ENCODE measurements around the genes ATP5F1D and PCSK4.

DNA sequence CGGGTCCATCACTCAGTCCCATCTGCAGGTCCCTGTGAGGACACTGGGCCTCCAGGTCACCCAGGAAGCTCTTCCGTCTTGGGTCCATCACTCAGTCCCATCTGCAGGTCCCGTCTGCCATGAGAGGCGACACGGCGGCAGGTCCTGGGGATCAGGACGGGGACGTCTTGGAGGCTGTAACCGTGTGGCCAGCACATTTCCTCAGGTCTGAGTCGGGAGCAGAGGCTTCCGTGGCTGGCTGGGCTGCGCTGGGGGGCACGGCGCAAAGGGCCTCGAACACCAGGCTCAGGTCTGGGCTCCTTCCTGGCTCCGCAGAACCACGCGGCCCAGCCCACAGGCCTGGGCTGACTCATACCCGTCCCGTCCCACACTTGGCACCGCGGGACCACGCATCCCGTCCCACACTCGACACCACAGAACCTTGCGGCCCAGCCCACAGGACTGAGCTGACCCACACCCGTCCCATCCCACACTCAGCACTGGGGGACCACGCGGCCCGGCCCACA is 30.2 kb downstream of the SBNO2 start:
- PRO-cap: no peak

- PRO-cap: no peak
Observed at GRCh38 chr19:1146874-1147262, 27.2 kb downstream of the SBNO2 start.

DNA sequence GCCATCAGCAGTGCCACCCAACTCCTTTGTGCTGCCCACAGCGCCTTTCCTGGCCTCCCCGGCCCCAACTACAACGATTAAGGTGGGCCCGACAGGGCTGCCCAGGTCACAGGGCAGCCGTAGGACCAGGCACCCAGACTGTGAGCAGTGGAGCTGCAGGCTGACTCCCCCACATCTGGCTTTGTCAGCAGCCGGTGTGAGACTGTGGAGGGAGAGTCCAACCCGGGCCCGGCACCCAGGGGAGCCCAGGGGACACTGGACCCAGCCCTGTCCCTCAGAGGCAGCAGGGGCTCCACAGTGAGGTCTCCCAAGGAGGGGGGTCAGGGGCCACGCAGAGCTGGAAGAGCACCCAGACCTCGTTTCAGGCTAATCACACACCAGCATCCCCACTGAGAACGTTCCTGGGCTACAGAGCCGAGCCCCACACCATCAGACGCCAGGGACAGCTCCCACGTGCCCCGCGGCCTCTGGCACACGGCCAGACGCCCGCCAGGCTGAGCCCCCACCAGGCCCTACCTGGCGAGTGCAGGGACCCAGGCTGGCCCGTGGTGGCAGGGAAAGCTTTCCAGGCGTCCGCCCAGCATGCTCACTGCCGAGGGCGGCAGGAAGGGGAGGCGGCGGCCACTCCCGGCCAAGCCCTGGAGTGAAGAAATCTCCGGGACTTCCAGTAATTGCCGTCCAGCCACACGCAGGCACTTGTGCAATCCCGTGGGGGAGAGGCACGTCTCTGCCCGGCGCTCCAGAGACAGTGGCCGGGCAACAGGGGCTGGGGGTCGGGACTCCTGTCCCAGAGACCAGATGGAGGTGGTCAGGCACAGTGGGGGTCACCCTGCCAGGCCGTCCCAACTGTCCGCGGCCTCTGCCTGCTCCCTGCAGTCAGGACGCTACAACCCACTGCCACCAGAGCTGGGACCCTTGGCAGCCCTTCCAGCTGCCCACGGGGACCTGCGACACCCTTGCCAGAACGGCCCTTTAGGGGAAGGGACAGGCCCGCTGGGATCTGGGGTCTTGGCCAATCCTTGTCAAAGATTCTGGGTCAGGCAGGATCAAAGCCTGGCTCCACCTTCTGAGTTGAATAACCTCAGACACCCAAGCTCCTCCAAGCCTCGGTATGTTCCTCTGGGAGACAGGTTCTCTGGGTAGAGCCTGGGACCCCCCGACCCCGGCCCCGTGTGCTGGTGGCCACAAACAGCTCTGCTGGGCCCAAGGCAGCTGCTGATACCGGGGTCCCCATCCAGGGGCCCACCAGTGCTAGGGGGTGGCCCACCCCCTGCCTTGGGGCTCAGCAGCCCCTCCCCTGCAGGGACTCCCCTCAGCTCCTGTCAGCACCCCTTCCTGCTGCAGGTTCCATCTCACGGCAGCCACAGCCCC is 19.0 kb downstream of the SBNO2 start:
- PRO-cap: bidirectional peak, plus-strand start at position 703 of the sequence, minus-strand start at position 591 of the sequence

- PRO-cap: no peak
Observed at GRCh38 chr19:1163068-1163732, 10.9 kb downstream of the SBNO2 start.

GRCh38 chr19:1171674-1172667 is 2.1 kb downstream of the SBNO2 start:
- PRO-cap: no peak

- PRO-cap: no peak
Observed at GRCh38 chr19:1223582-1224089, 14.2 kb downstream of the CBARP start.

DNA sequence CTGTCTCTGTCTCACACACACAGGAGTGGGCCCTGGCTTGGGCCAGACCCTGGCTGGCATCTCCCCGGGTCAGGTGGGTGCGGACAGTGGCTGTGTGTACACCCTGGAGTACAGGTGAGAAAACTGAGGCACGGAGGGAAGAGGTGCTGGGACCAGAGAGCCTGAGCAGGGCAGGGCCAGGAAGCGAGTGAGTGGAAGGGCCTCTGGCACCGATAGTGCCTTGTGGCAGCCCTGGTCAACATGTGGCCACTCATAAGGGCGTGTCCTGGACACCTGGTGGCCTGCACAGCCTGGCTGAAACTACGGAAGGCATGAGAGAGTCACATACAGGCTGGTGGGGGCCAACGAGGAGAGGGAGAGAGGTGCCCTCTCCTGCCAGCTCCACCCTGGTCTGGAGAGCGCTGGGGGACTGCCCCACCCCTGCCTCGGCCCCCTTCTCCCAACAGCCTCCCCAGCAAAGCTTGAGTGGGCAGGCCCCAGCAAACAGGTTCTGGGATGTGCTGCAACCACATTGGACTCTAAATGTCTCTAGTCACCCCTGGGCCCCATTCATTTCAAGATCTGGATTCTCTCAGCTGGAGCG is 6.0 kb downstream of the CBARP start:
- PRO-cap: no peak

DNA sequence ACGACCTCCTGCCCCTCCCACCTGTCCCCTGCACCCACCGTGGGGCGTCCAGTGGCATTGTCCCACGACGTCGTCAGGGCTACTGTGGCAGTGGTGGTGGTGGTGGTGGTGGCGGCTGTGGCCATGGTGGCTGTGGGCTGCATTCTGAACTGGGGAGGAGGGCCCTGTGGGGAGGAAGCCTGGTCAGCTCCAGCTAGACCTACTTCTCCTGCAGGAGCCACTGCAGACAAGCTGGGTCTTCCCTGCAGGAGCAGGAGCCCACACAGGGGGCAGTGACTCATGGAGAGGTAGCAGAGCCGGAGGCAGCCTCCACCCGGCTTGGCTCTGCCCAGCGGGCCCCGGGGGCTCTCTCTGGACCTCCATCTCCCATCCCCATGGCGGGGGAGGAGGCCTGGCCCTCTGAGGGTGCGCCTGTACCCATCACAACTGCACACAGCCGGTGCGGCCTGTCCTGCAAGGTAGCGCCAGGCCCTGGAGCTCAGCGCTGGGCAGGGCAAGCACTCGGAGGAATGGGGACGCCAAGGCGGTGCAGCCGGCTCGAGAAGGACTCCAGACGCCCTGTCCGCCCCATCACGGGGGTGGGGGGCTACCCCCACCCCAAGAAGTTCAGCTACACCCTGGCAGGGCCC is 1.7 kb downstream of the CBARP start:
- PRO-cap: no peak

DNA sequence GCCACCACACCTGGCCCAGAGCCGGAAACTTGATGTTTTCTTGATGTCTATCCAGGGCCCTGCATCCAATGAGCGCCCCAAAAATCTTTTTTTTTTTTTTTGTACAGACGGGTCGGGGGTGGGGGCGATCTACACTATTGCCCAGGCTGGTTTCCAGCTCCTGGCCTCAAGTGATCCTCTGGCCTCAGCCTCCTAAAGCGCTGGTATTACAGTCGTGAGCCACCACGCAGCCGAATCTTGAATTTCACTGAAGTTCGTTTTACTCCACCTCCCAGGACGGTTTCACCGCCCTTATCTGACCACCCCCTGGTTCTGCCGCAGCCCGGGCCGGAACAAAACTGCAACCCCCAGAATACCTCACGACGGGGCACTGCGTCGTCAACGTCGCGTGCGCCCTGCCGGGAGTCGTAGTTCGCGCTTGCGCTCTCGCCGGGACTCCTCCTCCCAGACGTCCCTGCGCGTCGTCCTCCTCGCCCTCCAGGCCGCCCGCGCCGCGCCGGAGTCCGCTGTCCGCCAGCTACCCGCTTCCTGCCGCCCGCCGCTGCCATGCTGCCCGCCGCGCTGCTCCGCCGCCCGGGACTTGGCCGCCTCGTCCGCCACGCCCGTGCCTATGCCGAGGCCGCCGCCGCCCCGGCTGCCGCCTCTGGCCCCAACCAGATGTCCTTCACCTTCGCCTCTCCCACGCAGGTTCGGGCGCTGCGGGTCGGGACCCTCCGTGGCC is at the start of gene ATP5F1D:
Gene ATP5F1D (plus strand): TSS at position 447 of the 721 bp plus-strand sequence.
- PRO-cap: bidirectional peak, plus-strand start at position 480 of the sequence, minus-strand start at position 334 of the sequence

GRCh38 chr19:1265694-1266291 is 3.3 kb upstream of the CIRBP start:
- PRO-cap: no peak

DNA sequence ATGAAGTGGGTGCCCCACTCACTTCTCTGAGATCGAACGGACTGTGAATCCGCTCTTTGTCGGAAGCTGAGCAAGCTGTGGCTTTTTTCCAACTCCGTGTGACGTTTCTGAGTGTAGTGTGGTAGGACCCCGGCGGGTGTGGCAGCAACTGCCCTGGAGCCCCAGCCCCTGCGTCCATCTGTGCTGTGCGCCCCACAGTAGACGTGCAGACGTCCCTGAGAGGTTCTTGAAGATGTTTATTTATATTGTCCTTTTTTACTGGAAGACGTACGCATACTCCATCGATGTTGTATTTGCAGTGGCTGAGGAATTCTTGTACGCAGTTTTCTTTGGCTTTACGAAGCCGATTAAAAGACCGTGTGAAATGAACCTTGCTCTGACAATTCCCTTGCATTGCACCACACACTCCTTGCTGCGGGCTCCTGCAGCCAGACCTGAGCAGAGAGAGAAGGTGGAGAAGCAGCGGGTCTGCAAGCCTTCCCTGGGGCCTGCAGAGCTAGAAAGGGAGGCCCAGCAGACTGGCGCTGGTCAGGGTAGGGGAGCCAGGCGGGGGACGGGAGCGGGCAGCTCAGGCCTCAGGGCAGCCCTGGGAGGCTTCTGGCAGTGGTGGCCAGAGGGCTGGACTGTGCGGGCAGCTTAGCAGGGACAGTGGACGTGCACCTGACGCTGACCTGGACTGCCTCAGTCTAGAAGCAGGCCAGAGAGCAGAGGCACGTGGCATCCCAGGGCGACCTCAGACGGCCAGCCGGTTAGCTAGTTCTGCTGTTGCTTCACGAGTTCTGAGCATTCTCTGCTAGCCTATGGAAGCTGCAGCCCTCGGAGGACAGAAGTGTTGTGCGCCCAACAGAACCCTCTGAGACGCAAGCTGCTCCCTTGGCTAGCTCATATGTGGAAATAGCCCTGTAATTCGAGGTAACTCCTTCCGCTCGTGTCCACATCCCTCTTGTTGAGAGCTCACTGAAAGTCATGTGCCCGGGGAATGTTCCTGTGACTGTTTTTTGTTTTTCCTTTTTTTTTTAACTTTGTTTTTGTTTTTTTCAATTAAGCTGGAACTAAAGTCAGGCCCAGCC is 2.2 kb upstream of the FAM174C start:
- PRO-cap: no peak

DNA sequence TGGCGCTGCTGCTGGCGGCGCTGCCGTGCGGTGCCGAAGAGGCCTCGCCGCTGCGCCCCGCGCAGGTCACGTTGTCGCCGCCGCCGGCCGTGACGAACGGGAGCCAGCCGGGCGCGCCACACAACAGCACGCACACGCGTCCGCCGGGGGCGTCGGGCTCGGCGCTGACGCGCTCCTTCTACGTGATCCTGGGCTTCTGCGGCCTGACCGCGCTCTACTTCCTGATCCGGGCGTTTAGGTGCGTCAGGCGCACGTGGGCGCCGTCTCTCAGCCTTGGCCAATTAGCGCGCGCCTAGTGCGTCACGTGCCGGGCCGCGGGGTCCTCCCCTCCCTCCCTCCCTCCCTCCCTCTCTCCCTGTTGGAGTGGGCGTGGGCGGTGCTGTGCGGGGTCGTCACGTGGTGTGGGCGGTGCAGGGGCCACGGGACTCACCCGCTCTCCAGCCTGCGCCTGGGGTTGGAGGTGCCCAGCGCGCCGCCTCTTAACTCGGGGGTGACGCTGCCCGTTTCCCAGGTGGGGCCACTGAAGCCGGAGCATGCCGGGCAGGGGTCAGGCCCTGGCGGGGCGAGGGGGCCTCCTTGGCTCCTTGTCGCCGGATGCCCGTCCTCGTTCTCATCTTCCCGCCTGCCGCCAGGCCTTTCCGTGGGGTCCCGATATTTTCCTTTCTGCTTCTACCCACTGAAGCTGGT is 406 bp downstream of the FAM174C start:
- PRO-cap: bidirectional peak, plus-strand start at position 440 of the sequence, minus-strand start at position 190 of the sequence

DNA sequence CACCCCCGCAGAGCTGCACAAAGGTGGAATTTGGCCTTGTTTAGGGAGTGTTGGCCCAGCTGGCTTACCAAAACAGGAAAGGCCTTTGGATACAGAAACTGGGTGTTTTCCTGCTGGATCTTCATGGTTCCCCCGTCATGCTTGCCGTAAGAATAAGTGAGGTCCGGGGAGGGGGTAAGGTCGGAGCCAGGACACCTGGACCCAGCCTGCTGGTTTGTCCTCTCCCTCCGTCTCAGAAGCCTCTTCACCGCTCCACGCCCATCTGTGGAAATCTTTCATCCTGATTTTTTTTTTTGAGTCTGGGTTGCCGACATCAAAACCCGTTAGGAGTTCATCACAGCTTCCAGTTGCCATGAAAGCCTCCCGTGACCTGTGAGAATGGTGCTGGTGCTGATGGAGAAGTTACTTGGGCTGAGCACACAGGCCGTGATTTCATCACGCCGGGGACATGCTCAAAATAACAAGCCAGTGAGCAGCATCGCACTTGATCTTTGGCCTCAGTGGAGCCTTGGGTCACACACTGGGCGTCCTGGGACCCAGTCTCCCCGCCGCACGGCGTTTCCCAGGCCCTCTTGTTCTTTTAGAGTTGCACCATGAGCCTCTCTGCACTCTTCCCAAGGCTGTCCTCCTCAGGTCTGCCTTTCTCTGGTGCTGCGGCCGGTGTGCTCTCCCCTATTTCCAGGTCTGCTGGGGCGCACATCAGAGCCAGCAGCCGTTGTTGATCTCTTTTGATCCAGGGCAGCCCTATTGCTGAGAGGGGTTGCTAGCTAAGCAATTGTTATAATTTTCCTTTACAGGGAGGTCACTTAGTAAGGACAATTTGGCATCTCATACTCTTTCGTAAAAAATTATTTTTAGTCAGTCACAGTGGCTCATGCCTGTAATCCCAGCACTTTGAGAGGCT is 9.6 kb upstream of the NDUFS7 start:
- PRO-cap: no peak

GRCh38 chr19:1387653-1388347 is 4.1 kb downstream of the NDUFS7 start:
- PRO-cap: no peak

GRCh38 chr19:1394638-1395369 is 6.5 kb downstream of the GAMT start:
- PRO-cap: no peak

- PRO-cap: no peak
Observed at GRCh38 chr19:1412719-1413661, 5.6 kb downstream of the DAZAP1 start.

DNA sequence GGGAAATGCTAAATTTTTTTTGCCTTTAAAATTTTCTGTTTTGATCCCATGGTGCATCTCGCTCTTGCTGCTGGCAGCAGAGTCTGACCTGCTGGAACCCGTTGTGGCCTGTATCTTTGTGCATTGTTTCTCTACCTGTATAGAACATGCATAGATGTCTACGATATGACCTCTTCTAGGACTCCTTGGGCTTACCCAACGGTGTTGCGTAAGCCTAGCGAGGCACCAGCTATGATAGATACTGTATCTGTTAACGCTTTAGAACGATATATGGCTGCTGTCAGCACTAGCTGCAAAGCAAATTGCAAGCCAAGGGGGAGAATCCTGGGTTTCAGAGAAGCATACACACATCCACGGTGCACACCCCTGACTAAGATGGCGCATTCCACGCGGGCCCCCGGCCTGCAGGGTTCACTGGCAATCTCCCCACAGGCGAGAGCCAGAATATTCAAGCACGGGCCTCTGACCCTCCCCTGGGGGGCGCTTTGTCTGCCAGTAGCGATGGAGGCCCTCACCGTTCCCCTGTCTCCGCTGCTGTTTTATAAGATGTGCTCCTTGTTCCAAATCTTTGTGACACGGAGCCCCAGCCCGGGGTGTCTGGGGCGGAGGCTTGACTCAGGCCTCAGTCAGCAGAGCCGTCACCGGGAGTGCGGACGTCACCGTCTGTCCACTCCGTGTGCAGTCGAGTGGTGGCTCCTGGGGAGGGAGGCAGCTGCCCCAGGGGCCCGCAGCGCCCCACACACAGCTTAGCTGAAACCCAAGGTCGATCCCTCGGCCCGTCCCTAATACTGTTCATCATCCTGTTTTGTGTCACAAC is 13.0 kb upstream of the RPS15 start:
- PRO-cap: no peak

GRCh38 chr19:1427811-1428716 is 10.1 kb upstream of the RPS15 start:
- PRO-cap: no peak

DNA sequence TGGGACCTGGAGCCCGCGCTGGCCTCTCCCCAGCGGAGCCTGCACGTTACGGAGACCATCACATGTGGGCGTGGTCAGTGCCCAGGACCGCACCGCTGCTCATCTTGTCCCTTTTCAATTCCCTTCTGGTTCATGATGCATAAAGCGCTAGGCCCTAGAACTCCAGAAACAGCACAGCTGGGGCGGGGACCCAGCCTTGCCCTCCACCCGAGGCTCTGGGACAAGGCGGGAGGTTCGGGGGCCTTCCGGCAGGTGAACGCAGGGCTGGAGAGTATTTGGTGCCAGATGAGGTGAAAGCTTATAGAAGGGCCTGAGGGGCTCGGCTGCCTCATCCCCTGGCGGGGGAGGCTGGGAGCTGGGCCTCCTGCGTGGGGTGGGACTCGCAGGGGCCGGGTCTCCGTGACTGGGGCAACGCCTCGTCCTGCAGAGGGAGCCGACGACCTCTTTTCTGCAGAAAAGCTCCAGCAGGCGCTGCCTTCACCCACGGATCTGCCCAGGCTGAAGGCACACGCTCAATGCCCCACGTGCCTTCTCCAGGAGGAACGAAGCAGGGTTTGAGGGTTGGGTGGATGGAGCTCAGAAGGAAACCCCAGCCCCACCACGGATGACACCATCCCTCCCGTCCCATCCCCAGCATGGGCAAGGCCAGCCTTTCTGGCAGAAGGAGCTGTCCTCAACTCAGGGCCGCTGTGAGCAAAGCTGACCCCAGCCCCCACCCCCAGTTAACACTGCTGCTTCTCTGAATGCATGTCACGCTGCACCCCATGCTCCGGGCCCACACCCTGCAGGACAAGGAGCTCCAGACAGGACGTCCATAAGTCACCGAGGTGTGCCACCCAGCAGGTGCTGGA is 7.6 kb downstream of the C19orf25 start:
- PRO-cap: no peak

DNA sequence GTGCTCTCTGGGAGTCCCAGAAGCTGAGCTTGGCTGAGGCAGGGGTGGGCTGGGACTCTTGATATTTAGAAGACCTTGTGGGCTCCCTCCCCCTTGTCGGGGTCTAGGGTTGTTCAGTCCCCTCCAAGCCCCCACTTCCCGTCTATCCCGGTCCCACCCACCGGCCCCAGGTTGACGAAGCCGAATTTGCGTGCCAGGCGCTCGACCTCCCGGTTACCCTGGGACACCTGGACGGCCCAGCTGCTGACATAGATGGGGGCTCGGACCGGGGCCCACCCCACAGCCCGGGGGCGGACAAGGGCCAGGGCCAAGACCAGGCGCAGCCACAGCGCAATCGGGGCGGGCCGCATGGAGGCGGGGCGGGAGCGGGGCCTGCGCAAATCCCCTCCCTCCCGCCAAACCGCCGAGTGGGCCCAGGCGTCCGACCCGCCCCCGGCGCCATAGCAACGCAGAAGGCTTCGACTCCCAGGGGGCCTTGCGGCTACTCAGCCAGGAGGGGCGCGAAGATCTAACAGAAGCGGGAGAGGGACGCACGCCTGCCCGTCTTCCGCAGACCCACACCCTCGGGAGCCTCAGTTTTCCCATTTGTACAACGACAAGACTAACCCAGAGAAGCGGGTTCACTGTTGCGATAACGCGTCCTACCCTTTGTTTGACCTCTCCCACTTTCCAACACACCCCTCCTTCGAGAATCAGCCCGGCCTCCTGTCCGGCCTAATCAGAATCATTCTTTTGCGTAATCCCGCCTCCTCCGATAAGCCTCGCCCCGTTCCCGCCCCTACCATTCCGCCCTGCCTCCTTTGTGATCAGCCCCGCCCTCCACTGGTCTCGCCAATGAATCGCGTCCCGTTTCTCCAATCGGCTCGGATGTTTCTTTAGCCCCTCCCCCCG is at the start of gene PCSK4:
Gene PCSK4 (minus strand): TSS at position 354 of the 891 bp plus-strand sequence.
- PRO-cap: no peak

All from pulmonary artery (tissue), 1 donor.